LHCN-M2 (cell line): ENCODE measurements around a stretch of chr1.

DNA sequence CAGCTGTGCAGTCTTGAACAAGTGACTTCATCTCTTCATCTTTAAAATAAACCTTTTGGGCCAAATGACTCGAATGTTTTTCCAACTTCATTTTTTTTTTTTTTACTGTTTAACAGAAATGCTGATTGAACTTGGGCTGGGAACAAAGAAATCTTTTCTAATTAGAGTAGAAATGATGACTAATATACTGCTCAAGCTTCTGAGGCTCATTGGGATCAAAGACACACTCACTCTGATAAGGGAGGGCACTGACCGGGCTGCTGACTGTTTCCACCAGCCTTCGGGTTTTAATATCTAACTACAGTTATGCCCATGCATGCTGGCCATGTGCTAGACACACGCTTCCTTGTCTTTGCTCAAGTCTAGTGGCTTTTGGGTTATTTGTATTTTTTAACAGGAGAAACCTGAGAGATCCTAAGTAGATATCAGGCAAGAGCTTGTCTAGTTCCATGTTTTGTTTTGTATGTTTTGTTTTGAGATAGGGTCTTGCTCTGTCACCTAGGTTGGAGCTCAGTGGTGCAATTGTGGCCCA lies 16.8 kb downstream of the ZBTB18 start:
- RAMPAGE, long total RNA, result no peak

DNA sequence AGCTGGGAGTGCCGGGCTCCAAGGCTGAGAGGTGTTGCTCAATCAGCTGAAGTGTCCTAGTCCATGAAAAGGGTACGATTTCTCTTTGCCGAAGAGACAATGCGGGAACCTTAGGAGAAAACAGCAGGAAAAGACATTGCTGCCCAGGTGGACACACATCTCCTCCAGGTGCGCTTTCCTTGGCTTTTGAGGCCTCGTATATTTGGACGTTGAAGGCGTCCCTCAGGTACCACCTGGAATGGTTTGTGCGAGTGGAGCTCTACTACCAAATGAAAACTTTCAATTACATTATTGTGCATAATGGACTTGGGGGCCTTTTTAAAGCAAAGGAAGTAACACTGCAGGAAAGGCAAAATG lies 15.8 kb upstream of the C1orf100 start:
- RAMPAGE, long total RNA, result no peak

GRCh38 chr1:244408724-244409262 lies 42.9 kb downstream of the ADSS2 start:
- RAMPAGE, long total RNA, result no peak

- RAMPAGE, long total RNA, result no peak
These were observed 1.5 kb downstream of the DESI2 start for GRCh38 chr1:244654168-244655052.

DNA sequence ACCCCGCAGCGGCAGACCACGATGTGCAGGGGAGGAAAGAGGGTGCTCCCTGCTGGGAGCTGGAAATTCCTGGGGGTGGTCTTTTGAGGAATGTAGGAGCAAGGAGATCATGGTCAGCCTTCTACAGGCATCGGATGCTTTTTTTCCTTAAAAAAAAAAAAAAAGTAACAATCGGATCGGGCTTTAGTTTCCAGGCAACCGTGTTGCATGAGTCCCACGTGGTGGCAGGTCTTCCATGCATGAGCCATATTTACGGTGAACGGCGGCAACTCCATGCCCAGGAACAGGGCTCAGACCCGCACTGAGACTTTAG lies 30.5 kb upstream of the ENSG00000284188 start:
- RAMPAGE, long total RNA, result no peak

DNA sequence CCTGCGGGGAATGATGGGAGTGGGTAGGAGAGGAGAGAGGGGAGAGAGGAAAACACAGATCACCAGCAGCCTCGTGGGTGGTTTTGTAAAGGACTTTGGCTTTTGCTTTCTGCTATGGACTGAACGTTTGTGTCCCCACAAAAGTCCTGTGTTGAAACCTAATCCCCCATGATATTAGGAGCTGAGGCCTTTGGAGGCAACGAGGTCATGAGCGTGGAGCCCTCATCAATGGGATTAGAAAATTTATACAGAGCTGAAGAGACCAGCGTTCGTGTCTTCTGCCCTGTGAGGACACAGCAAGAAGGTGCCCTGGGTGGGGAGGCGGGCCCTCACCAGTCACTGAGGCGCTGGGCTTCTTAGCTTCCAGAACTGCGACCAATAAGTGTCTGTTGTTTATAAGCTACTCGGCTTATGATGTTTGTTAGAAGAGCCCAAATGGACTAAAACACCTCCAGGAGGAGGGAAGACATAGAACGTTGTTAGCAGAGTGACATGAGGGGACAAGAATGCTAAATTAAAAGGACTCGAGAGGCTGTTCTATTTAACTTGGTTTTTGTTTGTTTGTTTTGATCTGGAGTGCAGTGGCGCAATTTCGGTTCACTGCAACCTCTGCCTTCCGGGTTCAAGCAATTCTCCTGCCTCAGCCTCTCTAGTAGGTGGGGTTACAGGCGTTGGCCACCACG lies 4.8 kb upstream of the HNRNPU start:
- RAMPAGE, long total RNA, result no peak

DNA sequence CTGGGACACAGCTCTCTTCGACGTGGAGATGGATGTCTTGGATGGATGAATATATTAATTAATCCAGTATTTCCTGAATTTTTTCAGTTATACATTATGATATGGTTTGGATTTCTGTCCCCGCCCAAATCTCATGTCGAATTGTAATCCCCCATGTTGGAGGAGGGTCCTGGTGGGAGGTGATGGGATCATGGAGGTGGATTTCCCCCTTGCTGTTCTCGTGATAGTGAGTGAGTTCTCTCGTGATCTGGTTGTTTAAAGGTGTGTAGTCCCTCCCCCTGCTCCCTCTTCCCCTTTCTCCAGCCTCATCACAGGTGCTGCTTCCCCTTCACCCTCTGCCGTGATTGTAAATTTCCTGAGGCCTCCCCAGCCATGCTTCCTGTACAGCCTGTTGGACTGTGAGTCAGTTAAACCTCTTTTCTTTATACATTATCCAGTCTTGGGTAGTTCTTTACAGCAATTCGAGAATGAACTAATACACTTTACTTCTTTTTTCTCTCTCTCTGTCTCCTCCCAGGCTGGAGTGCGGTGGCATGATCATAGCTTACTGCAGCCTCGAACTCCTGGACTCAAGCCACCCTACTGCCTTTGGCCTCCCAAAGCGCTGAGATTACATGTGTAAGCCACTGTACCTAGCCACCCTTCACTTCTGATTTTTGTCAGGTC lies 11.9 kb upstream of the EFCAB2 start:
- RAMPAGE, long total RNA, result no peak

DNA sequence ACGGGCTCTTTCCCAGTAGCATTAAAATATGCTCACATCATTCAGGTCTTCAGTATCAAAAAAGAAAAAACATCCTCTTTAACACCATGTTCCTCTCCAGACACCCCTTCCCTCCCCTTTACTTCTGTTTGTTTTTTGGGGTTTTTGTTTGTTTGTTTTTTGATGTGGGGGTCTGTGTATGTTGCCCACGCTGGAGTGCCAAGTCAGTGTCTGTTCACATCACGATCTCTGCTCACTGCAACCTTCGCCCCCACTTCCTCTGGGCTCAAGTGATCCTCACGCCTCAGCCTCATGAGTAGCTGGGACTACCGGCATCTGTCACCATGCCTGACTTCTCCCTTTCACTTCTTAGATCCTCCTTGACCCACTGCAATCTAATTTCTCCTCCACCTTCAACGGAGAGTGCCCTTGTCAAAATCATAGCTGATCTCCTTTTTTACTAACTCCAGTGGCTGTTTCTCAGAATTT lies 84.6 kb downstream of the EFCAB2 start:
- RAMPAGE, long total RNA, result no peak

GRCh38 chr1:245098439-245098898 lies 56.3 kb upstream of the KIF26B start:
- RAMPAGE, long total RNA, result no peak

GRCh38 chr1:245155472-245155780 lies 641 bp downstream of the KIF26B start:
- RAMPAGE, long total RNA, result no peak

GRCh38 chr1:245156432-245157127 lies 1.8 kb downstream of the KIF26B start:
- RAMPAGE, long total RNA, result no peak

DNA sequence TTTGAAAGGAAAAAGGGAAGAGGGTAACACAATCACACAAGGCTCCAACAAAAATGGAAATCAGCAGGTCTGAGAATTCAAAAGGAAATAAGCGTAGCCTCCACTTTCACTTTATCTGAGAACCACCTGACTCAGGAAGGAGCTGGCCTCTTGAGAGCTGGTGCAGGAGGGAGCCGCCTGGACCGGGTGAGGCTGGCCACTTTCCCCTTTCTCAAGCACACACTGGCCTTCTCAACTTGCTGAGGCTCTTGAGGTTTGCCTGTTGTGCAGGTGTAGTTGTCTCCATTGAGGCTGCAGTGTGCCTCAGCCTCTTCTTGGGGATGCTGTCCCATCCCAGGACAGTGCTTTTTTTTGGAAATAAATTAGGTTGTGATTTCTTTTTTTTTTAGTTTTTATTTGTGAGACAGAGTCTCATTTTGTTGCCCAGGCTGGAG lies 653.6 kb downstream of the KIF26B start:
- RAMPAGE, long total RNA, result no peak

DNA sequence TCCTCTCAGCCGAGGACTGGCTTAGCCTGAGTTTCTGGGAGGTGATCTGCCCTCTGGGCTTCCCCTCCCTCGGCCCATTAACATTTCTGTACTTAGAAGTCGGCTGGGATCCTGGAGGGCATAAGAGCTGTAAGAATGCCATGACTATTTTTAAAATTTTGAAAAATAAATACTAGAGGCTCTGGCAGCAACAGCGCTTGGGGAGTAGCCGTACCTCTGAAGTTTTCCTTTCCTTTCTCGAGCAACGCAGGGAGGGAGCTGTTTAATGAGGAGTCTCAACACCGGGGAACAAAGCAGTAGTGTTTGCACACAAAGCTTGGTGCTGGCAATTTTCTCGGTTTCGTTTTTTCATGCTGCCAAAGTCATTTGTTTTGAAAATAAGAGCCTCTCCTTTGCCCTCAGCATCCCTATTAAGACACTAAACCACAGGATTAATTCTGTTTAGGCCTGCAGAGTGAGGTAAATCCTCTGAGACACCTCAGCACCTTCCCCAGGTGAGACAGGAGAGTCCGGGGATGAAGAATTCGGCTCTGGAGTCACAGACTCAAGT lies 498.6 kb downstream of the SMYD3 start:
- RAMPAGE, long total RNA, result no peak

- RAMPAGE, long total RNA, result no peak
These were observed 435.6 kb downstream of the SMYD3 start for GRCh38 chr1:246071299-246072060.

GRCh38 chr1:246170349-246170881 lies 336.7 kb downstream of the SMYD3 start:
- RAMPAGE, long total RNA, result no peak

- RAMPAGE, long total RNA, result no peak
These were observed 303.6 kb downstream of the SMYD3 start for GRCh38 chr1:246203482-246203948.

DNA sequence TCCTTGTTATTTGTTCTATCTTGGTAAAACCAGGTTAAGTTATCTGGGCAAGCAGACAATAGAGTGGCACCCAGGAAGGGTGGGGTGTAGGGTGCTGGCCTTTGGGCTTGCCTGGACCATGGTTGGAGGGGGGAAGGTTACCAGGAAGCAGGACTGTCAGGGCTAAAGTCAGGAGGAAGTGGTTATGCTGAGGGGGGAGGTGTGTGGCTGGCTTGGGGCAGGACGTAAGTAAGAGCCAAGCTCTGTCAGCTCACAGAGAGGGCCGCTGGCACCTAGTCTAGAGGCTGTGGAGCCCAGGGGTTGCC lies 20.3 kb upstream of the SMYD3 start:
- RAMPAGE, long total RNA, result no peak

GRCh38 chr1:246588269-246588693 lies 22.0 kb downstream of the CNST start:
- RAMPAGE, long total RNA, result no peak

DNA sequence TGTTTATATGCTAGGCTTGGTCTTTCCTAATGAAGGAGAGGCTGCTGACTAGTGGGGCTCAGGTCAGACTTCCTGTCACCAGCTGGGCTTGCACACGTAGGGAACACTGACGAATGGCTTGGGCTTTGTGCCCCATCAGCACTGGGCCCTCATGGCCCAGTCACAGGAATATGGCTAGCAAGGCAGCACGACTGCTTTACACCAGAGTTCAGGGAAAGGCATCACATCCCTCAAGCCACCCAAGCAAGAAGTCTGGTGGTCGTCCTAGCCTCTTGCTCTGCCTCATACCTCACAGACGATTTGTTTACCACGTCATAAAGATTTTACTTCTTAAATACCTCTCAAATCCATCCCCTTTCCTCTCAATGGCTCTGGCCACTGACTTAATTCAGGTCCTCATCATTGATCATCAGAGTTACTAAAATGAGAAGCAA lies 30.4 kb upstream of the AHCTF1 start:
- RAMPAGE, long total RNA, result no peak

DNA sequence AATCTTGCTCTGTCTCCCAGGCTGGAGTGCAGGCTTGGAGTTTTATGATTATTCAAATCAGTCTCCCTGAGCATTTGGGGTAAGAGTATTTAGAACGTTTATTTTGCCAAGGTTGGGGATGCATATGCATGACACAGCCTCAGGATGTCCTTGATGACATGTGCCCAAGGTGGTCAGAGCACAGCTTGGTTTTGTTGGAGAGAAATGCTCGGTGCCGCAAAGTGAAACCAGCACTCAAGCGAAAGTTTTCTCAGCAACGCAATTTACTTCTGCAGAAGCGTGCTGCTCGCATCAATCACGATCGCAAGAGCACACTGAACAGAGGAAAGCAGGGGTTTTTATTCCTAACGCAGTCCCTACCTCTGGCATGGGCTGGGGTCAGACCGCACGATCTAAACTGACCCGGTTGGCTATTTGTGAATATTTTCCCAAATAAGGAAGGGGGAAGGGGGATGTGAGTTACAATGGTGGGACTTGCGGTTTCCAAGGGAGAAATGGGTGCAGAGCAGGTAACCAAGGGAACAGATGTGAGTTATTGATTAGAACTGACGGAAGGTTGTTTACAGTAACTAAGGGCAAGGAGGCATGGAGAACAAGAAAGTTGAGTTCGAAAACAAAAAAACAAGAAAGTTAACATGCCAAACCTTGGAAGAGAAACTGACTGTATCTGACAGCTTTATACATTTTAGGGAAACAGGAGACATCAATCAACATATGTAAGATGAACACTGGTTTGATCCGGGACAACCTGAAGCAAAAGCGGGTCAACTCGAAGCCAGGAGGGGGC lies 878 bp upstream of the ZNF669 start:
- RAMPAGE, long total RNA, result no peak